SEM (cell line): ENCODE measurements around the gene HOXD4.

GRCh38 chr2:173921491-173922376, 43.4 kb downstream of the SP3 start:
- PRO-cap = no peak

DNA sequence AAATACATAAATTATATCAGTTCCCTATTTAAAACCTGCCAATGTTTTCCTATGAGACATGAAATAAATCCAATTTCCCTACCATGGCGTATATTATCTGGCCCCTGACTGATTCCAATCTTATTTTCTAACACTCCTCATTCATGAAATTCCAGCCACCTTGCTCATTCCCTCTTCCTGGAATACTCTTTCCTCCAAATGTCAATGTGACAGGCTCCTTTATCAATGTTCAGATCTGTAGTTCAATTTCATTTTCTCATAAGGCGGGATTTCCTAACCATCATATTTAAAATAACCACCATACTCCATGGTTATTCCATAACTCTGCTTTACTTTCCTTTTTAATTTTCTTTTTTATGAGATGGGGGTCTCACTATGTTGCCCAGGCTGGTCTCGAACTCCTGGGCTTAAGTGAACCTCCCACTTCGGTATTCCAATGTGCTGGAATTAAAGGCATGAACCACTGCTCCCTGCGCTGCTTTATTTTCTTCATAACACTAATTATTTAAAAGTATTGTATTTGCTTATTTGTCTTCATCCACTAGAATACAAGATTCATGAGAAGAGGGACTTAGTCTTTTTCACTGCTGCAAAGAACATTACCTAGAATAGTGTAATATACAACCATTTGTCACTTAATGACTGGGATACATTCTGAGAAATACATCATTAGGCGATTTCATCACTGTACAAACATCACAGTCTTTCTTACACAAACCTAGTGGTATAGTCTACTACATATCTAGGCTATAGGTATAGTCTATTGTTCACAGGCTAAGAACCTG, 21.8 kb downstream of the SP3 start:
- PRO-cap = no peak

DNA sequence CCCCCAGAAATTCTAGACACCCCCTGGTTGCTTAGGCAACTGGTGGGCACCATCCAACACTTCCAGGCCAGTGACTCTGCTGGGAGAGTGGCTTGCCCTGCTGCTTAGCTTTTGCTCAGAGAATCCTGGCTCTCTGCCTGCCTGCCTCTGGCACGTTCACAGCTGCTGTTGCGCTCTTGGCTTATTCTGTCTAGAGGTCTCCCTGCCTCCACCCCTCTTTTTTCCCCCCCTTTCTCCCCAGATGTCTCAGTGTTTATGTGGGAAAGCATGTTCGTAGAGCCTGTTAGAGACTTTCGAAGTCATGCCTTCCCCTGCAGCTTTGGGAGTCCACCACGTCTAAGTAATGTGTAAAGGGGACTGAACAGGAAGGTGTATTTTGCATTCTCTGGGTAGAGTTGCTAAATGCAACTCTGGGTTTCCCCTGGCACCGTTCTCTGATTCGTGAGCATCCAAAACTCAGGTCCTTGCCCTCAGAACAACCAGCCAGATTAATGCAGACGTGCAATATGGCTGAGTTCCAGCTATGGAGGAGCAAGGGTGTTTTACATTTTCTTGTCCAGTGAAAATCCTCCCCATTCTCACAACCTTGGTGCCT, 26.2 kb upstream of the SP3 start:
- PRO-cap = no peak

- PRO-cap = no peak
These were observed 34.1 kb upstream of the SP3 start for GRCh38 chr2:173999097-173999809.

GRCh38 chr2:174173972-174174212, 74.4 kb downstream of the OLA1 start:
- PRO-cap = no peak

GRCh38 chr2:174325756-174327189, 8.5 kb upstream of the SP9 start:
- PRO-cap = bidirectional peak, plus-strand start at chr2:174326552, minus-strand start at chr2:174326249

DNA sequence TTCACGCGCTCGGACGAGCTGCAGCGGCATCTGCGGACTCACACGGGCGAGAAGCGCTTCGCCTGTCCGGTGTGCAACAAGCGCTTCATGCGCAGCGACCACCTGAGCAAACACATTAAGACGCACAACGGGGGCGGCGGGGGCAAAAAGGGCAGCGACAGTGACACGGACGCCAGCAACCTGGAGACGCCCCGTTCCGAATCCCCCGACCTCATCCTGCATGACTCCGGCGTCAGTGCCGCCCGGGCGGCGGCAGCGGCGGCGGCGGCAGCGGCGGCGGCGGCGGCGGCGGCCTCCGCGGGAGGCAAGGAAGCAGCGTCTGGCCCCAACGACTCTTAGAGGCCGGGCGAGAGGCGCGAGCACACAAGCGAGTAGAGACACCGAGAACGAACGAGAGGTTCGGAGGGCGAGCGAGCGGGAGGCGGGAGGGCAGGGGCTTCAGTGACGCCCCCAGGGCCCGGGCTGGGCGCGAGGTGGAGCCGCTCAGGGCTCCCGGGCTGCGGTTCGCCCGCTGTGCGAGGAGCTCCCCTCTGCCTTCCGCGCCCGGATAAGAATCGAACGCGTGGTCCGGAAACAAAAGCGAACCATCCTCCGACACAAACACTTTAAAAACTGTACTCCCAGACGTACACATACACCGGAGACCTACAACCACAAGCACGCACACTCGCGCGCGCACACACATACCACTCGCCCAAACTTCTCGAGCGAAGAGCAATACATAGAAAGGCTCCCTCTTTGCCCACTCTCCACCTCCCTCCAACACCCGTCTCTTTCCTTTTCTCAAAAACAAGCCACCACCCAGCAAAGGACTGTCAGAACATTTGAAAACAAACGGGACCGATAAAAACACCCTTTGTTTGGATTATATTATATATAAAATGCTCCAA, 2.7 kb downstream of the SP9 start:
- PRO-cap = no peak

- PRO-cap = no peak
These were observed 584 bp downstream of the SCRN3 start for GRCh38 chr2:174396064-174396564.

DNA sequence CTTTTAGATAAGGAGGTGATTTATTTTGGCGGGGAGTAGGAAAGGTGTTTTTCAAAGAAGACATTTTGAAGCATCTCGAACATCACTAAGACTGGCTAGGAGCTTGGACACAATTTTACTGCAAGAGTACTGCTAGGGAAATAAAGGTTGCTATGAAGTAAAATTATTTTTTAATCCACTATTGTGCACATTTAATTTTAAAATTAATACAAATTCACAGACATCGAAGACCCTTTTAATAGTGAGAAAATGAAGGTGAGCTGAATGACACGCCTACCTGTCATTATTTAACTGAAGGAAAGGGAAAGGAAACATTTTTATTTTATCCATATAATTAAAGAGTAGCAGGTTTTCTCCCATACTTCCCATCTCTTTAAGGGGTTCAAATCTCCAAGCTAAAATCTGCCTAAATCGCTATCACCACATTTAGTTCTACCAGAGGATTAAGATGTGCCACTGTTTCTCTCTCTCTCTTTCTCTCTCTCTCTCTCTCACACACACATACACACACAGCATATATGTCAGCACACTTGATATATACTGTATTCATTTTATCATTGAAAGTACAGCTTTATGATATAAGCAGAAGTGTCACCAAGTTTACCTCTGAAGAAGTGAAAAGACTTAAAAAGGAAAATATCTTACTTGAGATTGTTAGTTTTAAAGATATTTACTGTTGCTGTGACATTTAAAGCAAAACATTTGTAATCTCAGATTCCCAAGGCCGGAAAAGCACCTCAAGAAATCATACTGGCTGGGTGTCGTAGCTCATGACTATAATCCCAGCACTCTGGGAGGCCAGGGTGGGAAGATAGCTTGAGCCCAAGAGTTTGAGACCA, 3.2 kb downstream of the WIPF1 start:
- PRO-cap = no peak

DNA sequence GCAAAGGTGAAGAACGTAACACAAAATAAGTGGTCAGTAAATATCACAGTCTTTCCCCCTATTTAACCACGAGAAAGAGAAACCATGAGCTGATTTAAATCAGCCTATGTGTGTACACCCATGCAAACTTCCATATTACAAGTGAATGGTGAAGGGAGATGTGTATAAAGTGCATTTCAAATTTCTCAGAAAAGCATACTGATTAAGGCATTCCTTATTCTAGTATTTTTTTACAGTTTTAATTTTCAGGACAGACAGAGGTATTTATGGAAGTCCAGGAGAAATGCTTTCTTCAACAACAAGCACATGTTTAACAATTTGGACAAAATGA, 2.1 kb downstream of the WIPF1 start:
- PRO-cap = bidirectional peak, plus-strand start at position 133 of the sequence, minus-strand start at position 139 of the sequence

- PRO-cap = no peak
These were observed 65.3 kb upstream of the WIPF1 start for GRCh38 chr2:174662909-174663343.

GRCh38 chr2:174763752-174764255, 468 bp downstream of the CHRNA1 start:
- PRO-cap = no peak

- PRO-cap = no peak
These were observed 23.0 kb upstream of the CHN1 start for GRCh38 chr2:175028129-175028611.

- PRO-cap = no peak
These were observed 282.3 kb upstream of the ATP5MC3 start for GRCh38 chr2:175463820-175464288.

DNA sequence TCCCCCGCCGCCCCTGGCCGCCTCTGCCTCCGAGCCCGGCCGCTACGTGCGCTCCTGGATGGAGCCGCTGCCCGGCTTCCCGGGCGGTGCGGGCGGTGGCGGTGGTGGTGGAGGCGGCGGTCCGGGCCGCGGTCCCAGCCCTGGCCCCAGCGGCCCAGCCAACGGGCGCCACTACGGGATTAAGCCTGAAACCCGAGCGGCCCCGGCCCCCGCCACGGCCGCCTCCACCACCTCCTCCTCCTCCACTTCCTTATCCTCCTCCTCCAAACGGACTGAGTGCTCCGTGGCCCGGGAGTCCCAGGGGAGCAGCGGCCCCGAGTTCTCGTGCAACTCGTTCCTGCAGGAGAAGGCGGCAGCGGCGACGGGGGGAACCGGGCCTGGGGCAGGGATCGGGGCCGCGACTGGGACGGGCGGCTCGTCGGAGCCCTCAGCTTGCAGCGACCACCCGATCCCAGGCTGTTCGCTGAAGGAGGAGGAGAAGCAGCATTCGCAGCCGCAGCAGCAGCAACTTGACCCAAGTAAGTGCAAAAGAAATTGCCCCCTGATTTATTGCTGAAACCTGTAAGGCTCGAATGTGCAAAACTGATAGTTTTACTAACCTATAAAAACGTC, 655 bp downstream of the HOXD9 start:
- PRO-cap = no peak

GRCh38 chr2:176151078-176151765, at the start of gene HOXD4:
TSS of gene HOXD4 (plus strand) at chr2:176151550.
- PRO-cap = no peak

GRCh38 chr2:176151787-176152853, 770 bp downstream of the HOXD4 start:
- PRO-cap = no peak

DNA sequence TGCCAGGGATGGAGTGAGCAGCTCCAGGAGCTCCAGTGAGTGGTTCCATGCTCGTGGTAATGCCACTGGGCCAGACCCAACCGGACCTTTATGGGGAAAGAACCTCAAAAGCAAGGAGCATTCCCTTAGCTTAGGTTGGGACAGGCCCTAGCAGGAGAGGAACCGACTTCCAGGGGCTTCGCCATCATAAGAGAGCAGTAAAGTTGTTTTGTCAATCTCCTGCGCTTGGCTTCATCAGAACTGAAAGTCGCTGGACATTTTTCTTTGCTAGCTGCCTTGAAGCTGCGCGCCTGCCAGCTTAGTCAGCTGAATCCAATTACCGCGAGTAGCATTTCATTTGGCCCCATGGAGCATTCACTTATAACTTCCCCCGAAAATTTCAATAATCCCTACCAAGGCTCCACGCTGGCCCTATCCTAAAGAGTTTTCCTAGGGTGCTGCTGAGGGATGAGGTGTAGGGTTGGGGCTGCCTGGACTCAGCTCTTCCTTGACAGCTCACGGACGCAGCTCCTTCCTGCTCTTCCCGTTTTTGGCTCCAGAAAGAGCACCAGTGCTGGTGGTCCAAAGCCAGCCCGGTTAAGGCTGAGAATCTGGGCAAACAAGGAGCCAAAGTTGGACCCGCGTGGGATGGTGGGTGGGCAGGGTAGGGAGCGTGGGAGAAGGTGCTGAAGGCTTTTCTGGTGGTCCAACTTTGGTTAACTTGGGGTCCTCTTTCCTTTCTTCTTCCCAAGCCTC, 5.0 kb downstream of the HOXD3 start:
- PRO-cap = no peak

DNA sequence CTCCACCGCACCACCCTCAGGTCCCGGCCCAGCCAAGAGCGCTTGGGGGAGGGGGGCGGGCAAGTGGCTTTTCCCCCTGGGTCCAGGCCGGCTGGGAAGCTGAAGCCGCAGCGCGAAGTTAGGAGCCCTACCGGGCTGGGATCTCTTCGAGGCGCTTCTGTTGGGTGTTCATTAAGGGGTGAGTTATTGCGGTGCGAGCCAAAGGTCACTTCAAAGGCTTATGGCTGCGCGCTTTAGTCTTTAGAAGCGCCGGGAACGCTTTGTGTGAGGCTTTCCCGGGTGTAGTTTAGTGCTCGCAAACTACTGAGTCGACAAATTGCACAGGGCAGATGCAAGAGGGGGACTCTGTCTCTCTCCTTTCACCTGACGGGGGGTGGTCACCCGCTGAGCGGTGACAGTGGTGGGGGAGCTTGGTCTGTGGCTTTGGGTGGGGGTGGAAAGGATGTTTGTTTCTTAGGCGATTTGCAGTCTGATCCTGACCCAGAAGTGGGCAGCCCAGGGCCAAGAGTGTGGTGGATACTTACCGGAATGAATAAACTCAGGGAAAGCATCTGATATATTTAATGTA, 6.0 kb downstream of the HOXD3 start:
- PRO-cap = no peak

DNA sequence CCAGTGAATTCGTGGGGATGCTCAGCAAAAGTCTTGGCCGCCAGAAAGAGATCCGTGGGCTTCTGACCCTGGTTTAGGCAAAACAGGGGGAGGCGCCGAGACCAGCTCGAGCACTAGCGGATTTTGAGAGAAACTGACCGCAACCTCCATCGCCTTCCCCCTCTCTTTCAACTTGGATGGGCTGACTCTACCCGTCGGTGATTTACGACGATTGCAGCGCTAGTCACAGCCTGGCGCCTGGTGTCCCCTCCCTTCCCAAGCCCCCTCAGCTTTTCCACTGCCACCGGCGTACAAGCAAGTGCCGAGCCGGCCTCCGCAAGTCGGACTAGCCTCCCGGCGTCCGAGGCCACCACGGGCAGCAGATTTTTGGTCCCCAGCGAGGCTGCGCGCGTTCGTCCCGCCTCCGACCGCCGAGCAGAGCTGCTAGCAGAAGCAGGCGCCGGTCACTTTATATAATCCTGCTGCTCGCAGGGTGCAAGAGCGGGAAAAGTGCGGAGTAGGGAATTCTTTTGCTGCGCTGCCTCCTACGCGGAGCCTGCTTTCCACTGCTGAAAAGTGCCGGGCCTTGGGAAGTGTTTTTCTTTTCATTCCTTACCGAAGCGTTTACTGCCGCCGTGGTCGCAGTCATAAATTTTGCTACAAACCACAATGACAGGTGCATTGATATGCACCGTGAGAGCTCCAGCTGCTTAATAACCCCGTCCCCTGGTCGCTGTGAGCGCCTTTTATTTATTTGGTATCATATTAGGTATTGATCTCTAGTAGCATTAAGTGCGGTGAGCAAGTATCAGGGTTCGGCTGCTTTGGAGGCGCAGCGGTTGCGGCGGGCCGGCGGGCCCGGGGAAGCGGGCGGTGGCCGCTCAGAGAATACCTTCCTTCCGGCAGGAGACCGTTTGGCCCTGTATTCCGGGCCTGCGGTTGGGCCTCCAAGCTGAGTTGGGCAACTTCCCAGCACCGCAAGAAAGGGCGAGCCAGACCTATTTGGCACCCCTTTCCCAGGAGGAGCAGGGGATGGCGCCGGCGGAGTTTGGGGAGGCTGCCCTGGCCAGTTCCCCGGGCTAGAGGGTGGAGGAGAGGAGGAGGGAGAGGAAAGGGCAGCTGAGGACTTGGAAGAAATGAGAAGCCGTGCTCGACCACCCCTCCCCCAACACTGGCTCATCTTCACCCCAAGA, 7.9 kb downstream of the HOXD3 start:
- PRO-cap = no peak